ENCODE measurements around the gene SAYSD1.

DNA sequence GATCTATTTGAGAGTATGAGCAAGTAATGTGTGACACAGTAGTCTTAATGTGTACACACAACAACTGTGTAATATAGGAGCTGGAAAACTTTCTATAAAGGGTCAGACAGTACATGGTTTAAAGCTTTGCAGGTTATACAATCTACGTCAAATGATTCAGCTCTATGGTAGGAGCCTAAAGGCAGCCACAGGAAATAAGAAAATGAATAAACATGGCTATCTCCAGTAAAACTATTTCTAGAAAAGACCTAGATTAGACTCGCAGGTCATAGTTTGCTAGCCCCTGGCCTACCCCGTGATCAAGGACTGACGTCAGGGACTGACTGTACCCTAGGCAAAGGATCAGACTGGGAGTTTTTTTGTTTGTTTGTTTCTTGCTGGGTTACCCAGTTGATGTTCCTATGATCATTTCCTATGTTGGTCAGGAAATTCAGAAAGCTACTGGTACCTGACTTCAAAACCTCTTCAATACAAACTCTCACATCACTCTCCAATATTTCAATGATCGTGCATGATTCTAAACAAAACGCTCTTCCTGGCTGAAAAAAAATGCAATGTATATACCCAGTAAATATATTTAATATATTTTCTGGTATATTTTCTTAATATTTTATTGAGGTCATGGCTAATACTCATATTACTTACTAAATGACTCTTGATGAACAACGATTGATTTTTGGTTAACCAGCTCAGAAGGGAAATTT lies 39.5 kb downstream of the BTBD9 start:
- RRBS: no CpG with 5 or more reads among the region's 7 CpGs

DNA sequence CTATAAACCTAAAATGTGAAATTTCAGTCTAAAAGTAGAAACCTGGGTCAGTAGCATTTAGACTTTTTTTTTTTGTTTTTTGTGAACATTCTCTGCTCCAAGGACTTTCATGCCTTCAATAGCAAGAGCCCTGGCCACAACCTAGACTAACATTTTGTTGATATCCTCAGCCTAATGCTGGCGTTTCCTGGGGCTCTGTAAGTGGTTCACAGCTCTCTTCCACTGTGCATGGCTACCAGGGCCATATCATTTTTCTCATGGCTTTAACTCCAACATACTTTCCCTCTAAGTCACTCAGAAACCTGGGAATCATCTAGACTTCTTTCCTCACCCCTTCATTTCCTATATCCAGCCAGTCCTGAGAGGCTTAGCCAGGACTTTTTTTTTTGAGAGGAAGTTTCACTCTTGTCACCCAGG lies 76.6 kb downstream of the DNAH8 start:
- RRBS: no CpG with 5 or more reads among the region's 1 CpG

DNA sequence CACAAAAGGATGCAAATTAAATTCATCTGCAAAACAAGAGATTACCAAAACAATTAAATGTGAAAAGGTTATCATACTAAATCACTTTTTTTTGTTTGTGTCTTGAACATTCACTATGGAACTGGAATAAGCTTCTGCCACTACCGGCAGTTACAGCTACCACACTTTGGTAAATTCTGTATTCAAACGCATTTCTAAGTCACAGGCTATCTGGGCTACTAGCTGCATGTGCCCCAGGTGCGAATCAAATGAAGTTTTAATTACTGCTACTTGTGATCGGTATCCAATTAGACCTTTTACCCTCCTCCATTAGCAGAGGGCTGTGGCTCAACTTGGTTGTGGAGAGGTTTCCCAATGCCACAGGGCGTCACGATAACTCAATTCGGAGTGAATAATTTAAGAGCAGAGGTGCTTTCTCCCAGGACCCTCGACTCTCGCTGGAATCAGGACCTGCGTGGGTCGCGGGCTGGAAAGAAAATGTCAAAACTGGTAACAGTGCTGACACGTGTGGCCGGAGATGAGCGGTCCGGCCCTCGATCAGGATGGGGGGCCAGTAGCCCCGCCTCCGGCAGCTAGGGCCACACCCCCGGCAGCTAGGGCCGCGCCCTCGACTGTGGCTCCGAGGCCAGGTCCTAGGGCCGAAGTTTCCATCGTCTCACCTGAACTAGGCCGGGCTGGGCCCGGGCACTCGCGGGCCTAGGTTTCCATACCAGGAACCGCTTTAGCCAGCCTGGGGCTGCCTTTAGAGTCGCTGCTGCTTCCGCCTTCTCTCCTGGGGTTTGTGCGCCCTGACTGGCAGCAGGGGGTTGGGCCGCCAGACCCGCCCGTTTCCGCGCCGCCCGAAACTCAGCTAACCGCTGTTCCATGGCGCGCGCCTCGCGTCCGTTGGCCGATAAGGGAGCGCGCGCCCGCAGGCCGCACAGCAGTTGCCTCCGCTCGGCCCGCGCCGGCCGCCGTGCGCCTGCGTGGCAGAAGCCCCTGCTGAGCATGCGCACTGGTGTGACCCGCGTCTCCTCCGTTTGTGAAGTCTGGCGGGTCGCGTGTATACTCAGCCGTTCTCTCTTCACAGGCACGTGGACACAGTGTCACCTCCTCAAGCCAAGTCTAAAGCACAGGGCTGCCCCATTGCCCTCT lies at the start of gene SAYSD1:
Gene SAYSD1, minus strand, starts transcription at position 963 of the 1,134 bp plus-strand sequence.
- RRBS: 5% methylated on average over 11 of the region's 72 CpGs

DNA sequence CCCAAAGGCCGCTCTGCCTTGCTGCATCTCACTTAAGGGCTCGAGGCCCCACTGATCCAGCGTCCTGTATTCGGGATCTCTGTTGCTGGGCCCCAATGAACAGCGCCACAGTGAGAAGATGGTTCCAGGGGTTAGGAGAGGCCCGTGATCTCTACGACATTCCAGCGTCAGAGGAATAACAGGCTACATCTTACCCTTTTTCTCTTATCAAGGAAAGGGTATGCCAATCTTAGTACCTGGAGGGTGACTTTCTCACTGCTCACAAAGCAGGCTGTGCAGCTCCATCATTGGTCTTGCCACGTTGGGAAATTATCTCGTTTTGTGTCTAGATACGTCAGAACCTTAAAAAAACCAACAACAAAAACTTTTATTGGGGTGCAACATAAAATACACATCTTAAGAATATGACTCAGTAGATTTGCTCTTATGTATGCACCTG lies 391 bp upstream of the SAYSD1 start:
- RRBS: no CpG with 5 or more reads among the region's 11 CpGs

GRCh38 chr6:39190780-39191728 lies 38.2 kb downstream of the KCNK5 start:
- RRBS: 60% methylated on average over 8 of the region's 37 CpGs

GRCh38 chr6:39204586-39205330 lies 24.5 kb downstream of the KCNK5 start:
- RRBS: no CpG with 5 or more reads among the region's 10 CpGs

DNA sequence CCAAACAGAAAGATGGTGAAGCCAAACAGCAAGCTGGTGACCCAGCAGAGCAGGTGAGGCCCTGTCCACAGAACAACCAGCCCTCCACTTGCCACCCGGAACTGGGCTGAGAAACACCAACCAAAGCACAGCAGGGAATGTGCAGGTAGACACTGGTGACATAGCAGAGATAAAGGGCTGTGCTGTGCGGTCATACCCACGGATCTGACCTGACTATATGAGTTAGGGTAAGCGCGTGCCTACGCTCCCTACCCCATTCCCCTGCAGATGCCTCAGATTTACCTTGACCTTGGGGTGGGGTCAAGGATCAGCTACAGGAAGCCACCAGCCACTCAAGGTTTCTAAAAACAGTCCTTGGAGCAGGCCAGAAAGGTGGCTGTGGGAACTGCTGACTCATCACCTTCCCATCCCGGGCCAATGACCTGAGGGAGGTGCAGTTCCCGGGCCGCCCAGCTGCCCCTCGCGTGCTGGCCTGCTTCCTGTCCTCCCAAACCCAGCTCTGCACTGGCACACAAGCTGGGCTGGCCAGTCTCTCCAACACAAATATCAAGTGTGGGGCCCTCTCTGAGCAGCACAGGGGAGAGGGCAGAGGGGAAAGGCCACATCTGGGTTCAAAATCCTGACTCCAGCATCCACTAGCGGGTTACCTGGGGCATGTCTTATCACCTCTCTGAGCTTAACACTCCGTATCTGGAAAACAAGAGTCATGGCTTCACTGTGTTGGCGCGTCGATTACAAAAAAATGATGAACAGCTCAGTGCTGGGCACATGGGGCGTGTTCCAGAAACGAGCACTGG lies 23.0 kb downstream of the KCNK5 start:
- RRBS: no CpG with 5 or more reads among the region's 18 CpGs

GRCh38 chr6:39221595-39222787 lies 7.3 kb downstream of the KCNK5 start:
- RRBS: no CpG with 5 or more reads among the region's 9 CpGs

DNA sequence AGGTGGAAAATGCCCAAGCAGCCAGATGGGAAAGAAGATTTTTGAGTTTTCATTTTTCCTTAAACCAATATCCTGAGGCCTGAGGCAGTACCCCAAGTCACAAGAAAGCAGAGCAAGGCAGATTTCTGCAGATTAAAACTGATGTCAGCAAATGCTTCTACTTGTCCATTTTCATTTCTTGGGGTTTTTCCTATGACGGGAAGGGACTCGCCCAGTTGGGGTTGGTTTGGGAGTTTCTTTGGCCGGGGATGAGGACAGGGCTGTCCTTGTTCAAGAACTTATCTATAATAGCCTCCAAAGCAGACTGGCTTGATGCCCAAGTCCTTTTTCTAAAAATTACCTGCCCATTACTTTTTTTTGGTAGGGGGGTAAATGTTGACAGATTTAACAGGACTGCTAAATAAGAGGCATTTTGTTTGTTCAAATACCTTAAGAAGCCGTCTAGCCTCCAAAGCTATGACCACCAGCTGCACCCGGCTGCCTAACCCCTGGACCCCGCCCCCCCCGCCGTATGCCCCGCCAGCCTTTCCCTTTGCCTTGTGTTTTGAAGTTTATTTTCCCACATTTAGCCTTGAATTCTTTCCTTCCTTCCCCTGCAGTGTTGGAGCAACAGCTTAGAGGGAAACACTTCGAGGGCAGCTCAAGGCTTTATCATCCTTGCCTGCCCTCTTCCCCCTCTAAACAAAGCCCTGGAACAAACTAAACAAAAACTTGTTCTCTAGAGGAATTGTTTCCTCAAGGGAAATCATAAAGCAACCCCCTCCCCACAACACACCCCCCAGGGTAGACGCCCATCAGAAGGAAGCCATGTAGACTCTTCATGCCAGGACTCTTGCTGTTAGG lies 2.4 kb downstream of the KCNK5 start:
- RRBS: no CpG with 5 or more reads among the region's 11 CpGs

- RRBS: no CpG with 5 or more reads among the region's 19 CpGs
Measured at GRCh38 chr6:39882117-39883057, 51.9 kb downstream of the MOCS1 start.

- RRBS: no CpG with 5 or more reads among the region's 6 CpGs
Measured at GRCh38 chr6:39938694-39939429, 4.6 kb upstream of the MOCS1 start.

- RRBS: no CpG with 5 or more reads among the region's 16 CpGs
Measured at GRCh38 chr6:40164297-40164938, 230.2 kb upstream of the MOCS1 start.

- RRBS: no CpG with 5 or more reads among the region's 7 CpGs
Measured at GRCh38 chr6:40328548-40329451, 258.4 kb downstream of the LRFN2 start.

- RRBS: 44% methylated on average over 2 of the region's 13 CpGs
Measured at GRCh38 chr6:40585521-40586271, 1.5 kb downstream of the LRFN2 start.

- RRBS: no CpG with 5 or more reads among the region's 3 CpGs
Measured at GRCh38 chr6:41003944-41004213, 35.1 kb downstream of the UNC5CL start.

GRCh38 chr6:41028305-41029119 lies 10.5 kb downstream of the UNC5CL start:
- RRBS: 7% methylated on average over 5 of the region's 28 CpGs

DNA sequence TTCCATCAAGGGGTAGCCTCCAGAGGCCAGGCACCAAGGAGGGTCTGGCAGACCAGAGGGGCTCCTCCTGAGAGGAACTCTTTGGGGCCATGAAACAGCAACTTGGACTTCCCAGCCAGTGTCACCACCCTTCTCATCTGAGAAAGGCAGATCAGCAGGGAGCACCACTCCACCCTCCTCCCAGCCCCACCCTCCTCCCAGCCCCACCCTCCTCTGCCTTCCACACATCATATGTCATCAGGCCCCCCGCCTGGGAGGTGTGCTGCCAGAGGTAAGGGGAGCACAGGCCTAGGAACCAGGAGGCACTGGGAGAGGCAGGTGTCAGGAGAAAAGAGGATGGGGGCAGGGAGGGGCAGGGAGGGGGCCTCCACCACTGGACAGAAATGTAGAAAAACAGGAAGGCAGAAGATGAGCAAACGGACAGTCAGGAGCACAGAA lies 1.1 kb upstream of the TSPO2 start:
- RRBS: no CpG with 5 or more reads among the region's 2 CpGs

DNA sequence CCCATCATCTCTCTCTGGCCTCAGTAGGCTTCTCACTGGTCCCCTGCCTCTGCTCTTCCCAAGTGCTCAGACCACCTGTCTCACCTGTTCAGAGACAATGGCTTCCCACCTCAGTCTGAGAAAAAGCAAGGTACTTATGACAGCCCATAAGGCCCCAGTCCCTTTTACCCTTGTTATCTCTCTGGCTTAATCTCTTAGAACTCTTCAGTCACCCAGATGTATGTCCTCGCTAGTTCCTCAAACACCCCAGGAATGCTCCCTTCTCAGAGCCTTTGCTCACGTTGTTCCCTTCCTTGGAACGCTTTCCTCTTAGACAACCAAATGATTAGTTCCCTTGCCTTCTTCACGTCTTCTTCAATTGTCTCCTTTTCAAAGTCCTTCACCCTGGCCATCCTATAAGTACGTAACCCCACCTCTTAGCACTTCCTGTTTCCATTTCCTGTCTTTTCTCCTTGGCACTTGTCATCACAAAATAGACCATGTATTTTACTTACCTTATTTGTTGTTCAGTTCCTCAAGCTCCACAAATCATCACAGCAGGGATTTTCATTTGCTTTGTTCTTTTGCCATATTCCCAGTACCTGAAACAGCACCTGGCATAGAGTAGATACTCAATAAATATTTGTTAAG lies 1.1 kb upstream of the APOBEC2 start:
- RRBS: no CpG with 5 or more reads among the region's 5 CpGs

DNA sequence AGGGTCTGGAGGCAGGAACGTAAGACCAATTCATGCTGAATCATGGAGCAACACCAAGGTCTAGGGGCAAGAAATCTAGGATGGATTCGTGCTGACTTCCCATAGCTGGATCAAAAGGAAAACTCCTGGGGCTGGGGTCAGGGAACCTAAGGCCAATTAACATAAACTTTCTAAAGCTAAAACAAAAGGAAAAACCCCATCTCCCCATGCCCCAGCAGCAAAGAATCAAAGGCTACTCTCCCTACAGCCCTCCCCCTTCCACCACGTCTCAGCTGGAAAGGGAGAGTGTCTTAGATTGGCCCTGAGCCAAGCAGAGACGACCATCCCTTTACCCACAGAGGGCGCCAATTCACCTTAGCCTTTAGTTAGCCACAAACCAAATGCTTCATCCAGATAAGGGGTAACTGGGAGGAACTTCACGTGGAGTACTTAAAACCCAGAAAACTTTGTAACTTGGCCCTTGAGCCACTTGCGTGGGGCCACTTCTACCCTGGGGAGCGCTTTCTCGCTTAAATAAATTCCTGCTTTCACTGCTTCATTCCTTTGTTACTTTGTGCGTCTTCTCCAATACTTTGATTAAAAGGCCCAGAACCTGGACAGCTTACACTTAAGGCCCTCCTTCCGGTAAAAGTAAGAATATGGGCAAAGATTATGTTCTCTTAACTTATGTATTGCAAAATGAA lies 7.5 kb downstream of the TREM1 start:
- RRBS: no CpG with 5 or more reads among the region's 11 CpGs

DNA sequence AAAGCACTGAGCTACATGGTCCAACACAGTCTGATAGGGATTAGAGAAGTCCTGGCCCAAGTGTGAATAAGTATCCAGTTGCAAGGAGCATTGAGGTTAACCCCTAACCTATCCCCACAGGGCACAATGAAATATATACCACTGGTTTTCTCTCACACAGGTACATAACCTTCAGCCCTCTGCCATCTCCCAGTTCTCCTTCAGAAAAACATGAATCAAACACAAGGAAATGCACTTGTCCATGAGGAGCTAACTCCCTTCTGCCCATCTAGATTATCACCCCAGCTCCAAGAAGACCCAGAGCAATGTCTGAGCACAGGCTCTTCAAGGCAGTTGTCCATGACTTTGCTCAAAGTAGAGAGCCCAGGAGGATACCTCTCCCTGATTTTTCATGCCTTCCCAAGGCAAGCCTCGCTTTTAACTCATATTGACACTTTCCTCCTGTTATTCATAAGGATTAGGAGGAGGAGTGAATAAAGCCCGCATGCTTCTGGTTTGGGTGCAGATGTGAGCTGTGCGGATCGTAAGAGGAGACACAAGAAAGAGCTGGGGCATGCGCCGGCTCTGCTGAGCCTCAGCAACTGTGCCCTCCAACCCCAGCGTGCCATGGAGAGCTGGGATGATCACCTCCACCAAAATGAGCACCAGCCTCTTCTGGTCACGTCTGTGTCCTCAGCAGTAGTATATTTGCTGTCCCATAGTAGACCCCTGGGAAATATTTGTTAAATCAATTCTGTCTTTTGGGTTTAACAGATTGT lies 806 bp downstream of the TREM1 start:
- RRBS: no CpG with 5 or more reads among the region's 8 CpGs

Data from GM06990 (cell line).